Metastatic Liver Carcinoma in the Lung (tissue), 2 donors: ENCODE measurements around a stretch of chr19.

DNA sequence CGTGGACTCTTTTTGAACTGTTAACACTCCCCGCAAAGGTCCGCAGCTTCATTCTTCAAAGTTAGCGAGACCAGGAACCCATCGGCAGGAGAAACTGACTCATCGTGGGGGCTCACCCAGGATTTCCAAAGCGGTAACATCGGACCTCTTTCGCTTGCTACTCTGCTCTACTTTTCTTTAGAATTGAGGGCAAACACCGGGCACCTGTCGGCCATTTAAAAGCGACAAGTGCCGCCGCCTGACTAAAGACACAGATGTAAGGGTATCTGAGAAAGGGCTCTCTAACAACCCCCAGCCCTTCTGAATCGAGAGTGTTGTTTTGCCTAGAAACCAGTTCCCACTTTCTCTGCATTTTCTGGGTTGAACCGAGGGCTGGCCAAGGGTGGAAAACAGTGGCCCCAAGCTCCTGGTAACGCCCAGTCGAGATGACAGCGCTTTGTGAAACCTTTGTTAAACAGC lies 5.8 kb downstream of the UBA52 start:
- PRO-cap, 2 experiments: no peak in any of the 2 experiments

DNA sequence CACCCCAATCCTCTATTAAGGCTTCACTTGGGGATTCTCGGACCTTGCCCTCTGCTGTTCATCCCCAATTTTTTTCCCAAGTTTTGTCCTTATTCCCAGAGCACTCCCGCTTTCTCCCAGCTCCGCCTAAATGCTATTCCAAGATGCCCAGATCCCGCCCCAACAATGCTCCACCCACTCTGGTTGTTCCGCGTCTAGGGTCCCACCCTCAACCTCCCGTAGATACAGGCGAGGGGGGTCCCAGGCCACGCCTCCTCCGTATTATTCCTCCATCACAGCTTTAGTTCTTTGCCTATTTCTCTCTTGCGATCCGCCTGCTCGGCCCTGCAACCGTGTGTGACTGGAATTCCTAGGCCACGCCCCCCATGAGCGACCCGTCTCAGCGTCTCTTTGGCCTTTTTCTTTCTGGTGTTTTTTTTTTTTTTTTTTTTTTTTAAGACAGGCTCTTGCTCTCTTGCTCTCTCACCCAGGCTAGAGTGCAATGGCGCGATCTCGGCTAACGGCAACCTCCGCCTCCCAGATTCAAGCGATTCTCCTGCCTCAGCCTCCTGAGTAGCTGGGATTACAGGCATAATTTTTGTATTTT lies 1.3 kb downstream of the REX1BD start:
- PRO-cap, 2 experiments: no peak in any of the 2 experiments

- PRO-cap, 2 experiments: peak in 2 of 2 experiments; most common plus-strand start chr19:18649780 (in 1); most common minus-strand start chr19:18649623 (in 1)
Observed at GRCh38 chr19:18649447-18650423, 12.9 kb downstream of the KLHL26 start.

- PRO-cap, 2 experiments: no peak in any of the 2 experiments
Observed at GRCh38 chr19:18650424-18651183, 13.8 kb downstream of the KLHL26 start.

- PRO-cap, 2 experiments: no peak in any of the 2 experiments
Observed at GRCh38 chr19:18665642-18666345, 17.7 kb upstream of the CRTC1 start.

GRCh38 chr19:18691285-18691782 lies 7.9 kb downstream of the CRTC1 start:
- PRO-cap, 2 experiments: no peak in any of the 2 experiments

GRCh38 chr19:18833625-18833750 lies 1.7 kb downstream of the UPF1 start:
- PRO-cap, 2 experiments: no peak in any of the 2 experiments

DNA sequence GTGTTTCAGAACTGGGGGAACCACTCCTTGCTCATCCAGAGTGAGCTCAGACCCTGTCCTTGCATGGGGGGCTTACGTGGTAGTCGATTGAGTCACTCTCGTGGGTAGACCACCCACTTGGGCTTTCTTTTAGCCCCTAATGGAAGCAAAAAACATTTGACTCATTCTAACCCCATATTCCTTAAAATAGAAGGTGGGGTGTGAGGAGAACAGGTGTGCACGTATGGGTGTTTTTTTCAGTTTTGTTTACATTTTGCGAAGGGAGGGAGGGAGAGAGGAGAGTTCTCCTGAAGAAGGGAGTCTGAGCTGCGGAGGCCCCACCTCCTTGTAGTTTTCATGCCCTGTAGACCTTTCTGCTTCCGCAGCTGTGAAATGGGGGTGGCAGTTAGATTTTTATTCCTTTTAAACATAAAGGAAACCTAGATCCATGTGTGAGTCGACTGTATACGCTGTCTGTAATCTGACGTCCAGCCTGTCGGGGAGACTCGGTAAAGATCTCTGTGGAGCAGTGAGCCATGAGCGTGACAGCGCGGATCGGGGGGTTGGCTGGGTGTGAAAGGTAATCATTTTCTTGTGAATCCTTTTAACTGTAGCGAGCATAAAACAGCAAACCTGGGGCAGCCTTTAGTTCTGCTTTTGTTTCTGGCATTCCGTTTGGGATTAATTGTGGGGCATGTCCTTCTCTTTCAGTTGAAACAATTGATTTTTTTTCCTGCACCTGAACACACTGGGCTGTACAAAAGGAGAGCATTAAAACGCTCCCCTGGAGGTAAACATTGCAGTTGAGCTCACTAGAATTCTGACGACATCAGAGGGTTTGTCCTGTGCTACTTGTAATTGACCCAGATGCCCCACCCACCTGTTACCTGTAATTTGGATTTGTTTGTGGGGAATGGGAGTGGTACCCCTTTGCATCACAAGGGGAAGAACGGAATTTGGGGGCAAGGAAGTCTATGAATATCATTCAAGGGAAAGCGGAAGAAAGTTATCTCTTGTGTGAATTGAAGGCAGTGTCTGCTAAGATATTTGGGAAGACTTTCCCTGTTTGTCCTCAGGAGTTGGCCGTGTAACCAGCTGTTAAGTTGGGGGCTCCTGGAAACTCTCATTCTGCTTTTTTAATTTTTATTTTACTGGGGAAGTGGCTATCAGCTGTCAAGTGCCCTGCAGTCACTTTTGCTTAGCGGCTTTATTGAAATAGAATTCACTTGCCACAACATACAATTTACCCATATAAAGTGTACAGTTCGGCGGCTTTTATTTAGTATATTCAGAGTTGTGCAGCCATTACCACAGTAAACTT lies 2.4 kb downstream of the UPF1 start:
- PRO-cap, 2 experiments: no peak in any of the 2 experiments

DNA sequence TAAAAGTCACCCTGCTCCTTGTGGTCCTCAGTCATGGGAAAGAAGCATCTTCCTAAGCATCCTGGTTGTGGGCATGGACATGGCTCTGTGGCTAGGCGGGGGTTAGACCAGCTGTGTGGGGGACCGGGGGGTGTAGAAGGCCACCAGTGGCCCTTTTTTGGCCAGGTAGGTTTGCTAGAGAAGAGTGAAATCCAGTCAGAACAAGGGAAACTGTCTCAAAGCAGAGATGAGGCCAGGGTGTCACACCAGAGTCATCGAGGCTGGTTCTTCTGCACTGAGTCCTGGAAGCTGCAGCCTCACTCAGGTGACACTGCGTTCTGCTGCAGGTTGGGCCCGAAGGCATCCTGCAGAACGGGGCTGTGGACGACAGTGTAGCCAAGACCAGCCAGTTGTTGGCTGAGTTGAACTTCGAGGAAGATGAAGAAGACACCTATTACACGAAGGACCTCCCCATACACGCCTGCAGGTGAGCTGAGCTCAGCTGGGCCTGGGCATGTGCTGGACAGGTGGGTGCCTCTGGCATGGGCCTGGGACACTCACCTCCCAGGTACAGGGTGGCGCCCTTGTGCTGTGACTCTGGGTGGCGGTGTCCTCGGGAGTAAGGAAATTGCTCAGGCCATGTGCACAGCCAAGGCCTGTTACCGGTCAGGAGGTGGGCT lies 14.0 kb downstream of the UPF1 start:
- PRO-cap, 2 experiments: no peak in any of the 2 experiments

GRCh38 chr19:18851511-18852409 lies 20.0 kb downstream of the UPF1 start:
- PRO-cap, 2 experiments: no peak in any of the 2 experiments

- PRO-cap, 2 experiments: no peak in any of the 2 experiments
Observed at GRCh38 chr19:18855742-18856816, 24.3 kb downstream of the UPF1 start.

- PRO-cap, 2 experiments: no peak in any of the 2 experiments
Observed at GRCh38 chr19:18863949-18864335, 32.0 kb downstream of the CERS1 start.

DNA sequence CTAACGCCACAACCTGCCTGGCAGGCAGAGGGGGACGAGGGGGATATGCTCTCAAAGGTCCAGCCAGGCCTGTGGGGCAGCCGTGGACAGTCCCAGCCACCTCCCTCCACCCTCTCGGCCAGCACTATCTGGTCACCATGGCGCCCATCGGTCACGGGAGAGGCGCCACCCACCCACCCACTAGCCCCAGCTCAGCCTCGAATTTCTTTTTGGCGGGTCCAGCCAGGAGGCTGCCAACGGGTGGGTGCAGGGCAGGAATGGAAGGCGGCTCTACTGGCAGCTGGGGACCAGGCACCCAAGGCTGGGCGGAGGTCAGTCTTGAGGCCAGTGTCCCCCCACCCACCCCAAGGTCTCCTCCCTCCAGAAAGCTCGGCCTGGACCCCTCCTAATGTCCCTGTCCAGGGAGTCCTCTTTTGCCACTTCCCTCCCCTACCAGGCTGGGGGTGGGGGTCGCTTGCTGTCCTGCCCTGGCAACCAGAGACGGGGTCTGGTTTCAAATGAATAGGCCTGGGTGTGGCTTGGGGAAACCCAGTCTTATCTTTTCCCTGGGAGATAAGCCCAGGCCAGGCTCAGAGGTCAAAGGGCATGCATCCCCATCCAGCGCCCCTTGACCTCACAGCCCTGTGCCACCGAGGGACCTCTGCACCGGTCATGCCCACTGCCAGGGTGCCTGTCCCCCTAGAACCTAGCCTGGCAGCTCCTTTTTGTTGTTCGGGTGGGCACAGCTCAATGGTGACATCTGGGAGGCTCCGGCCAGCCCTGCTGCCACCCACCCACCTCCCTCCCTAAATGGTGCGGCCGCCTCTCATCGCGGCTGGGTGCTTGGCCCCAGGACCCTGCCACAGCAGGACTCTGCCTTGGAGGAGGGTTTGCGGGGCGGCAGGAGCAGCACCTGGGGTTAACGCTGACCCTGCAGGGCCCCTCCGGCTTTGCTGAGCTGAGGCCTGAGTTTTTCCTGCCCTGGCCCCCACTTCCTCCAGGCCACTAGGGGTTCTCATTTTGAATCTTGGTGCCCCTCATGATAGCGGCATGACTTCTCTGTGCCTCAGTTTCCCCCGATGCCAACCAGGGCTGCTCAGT lies 2.6 kb upstream of the CERS1 start:
- PRO-cap, 2 experiments: no peak in any of the 2 experiments

- PRO-cap, 2 experiments: no peak in any of the 2 experiments
Observed at GRCh38 chr19:19039862-19040420, 6.5 kb downstream of the ARMC6 start.

DNA sequence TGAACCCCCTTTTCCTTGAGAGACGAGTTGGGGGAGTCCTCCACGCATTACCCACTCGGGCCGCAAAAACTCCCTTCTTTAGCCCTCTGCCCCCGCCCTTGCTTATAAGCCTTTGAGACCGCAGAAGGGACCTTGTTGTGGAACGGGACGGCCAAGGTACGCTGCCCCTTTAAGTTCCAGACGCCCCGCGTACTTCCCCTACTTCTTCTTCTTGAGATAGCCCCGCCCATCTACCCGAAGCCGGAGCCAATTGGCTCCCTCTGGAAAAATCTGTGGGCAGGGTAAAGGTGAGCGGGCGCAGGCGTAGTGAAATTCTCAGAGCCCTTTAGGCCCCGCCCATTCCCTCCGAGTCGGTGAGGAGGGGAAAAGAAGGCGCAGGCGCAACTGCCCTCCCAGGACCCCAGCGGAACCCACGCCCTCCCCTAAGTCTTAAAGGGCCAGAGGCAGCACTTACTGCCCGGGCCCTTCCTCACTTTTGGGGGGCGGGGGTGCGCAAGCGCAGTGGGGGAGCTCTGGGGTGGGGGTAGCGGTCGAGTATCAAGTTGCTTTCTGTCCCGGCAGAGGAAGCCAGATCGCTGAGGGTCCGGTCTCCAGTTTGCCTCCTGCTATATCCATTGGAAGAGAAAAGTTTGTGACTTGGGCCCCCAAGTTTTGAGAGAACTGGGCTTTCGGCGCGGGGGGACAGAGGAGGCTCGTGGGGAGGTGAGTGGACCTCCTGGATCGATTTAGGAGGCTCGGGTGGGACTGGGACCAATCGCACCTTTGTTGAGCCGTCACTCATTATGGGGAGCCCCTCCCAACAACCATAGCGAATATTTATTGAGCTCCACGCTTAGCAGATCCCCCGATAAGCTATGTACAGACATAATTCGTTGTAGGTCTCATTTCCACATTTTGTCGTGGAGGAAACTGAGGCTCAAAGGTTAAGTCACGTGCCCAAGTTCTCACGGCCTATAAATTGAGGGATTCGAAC lies 627 bp downstream of the RFXANK start:
- PRO-cap, 2 experiments: peak in 2 of 2 experiments; most common plus-strand start position 560 of the sequence (in 2); most common minus-strand start position 191 of the sequence (in 1)

DNA sequence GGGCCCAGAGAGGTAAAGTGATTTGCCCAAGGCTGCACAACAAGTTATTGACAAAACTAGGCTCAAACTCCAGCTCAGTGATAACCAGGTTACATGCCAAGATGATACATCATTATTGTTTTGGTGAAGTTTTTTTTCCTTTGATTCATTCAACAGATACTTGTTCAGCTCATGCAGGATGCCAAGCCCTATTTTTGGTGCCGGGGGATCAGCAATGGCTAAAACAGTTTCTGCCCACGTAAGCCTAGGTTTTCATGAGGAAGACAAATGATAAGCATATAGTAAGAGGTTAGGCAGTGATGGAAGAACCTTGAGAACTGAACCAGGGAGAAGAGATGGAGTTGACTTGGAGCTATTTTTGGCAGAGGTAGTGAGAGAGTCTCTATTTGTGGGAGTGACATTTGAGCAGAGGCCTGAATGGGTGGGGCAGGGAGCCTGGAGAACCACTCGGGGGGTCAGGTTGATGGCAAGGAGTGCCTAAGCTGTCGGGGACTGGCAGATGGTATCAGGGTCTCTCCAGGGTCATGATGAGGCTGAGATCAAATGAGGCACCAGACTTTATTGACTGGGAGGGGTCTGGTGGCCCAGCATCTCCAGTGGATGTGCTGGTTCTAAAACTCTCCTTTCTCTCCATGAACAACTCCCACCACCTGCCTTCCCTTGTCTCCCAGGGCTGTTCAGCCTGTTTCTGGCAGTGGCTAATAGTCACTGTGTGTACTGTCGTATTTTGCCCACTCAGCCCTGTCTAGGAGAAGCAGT lies 3.4 kb downstream of the MAU2 start:
- PRO-cap, 2 experiments: no peak in any of the 2 experiments

DNA sequence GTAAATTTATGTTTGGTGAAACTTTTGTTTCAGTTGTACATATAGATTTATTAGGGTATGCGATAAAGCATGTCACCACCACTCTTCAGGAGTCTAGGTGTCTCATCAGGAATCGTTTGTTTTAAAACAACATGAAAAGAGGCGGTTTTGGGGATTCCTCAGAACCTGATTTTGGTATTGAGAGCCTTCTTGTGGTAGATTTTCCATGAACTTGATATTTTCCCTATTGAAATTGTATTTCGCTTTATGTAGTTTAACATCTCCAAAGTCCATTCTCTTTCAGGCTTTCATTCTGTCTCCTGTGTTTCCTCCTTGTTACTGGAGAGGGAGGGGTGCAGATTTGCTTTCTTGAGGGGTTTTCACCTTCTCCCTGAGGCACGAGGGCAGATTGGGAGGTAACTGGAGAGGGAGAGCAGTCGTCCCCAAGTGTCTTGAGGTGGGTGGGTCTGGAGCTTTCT lies 726 bp upstream of the GATAD2A start:
- PRO-cap, 2 experiments: no peak in any of the 2 experiments

DNA sequence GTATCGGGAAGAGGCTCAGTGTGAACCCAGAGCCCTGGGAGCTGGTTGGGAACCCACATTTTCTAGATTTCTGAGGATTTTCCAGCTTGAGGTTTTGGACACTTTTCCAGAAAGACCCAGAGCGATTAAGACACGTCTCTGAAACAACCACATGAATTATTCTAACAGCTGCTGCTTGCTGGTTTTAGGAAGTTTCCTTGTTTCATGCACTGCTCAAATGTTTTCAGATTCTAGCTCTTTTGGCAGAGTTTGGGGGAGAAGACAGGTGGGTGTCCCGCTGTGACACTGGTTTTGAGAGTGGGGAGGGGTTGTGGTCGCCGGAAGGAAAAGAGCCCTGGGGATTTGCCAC lies 13.0 kb downstream of the GATAD2A start:
- PRO-cap, 2 experiments: no peak in any of the 2 experiments

DNA sequence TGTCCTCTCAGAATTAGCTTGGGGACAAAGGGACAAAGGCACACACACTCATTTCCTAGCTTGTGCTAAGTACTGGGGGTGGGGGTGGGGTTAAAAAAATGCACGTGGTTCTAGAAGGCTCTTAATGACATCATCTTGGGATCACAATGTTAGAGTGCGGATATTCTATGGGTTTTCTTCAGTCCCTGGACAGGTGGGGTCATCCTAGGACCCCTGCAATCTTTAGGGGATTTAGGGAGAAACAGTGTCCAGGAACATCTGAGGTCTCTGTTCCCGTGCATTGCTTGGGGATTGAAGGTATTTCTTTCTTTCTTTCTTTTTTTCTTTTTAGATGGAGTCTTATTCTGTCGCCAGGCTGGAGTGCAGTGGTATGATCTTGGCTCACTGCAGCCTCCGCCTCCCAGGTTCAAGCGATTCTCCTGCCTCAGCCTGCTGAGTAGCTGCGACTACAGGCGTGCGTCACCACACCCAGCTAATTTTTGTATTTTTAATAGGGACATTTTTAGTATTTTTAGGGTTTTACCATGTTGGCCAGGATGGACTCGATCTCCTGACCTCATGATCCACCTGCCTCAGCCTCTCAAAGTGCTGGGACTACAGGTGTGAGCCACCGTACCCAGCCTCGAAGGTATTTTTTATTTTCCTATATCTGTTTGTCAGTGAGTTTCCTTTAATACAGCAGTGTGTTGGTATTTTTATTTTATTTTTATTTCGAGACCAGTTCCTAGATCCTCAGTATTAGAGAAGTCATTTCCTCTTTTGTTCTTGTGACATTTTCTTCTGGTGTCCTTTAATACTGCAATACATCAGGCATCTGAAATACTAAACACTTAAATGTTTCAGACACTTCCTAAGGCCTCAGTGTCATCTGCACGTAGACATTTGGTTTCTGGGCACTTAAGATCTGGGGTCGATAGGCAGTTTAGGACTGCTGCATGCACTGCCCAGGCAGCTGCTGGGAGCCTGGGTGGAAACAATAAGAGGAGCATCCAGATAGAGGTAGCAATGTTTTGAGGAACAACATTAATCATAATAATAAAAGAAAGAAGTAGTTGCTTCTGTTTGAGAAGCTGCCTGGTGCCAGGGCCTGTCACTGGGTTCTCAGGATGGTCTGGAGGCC lies 22.2 kb downstream of the GATAD2A start:
- PRO-cap, 2 experiments: no peak in any of the 2 experiments

GRCh38 chr19:19434325-19435195 lies 29.1 kb downstream of the GATAD2A start:
- PRO-cap, 2 experiments: no peak in any of the 2 experiments